Keratinocyte (primary cell): ENCODE measurements around a stretch of chr11.

GRCh38 chr11:43984268-43984657 is 41.8 kb downstream of the C11orf96 start:
CAGE:
- cytosol, long polyA minus RNA = no peak
- cytosol, long polyA plus RNA = no peak
- long polyA plus RNA = no peak
- nucleus, long polyA minus RNA = no peak
- nucleus, long polyA plus RNA = no peak

GRCh38 chr11:44037343-44037709 is 10.5 kb upstream of the ACCSL start:
CAGE:
- cytosol, long polyA minus RNA = no peak
- cytosol, long polyA plus RNA = no peak
- long polyA plus RNA = no peak
- nucleus, long polyA minus RNA = no peak
- nucleus, long polyA plus RNA = no peak

DNA sequence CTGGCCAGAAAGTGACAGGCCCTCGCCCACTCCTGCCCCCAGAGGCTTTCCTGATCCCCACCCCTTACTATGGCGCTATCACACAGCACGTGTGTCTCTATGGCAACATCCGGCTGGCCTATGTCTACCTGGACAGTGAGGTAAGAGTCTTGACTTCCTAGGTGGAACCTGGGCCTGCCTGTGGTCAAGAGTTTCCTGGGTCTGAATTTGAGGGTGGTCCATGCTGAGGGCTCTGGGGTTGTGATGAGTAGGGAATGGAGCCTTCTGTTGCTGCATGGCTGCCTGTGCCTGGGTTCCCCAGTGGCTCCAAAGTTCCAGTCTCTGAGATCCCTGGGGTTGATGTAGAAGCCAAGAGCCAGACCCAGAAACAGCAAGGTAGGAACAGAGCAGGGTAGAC is 11.2 kb downstream of the ACCS start:
CAGE:
- cytosol, long polyA minus RNA = no peak
- cytosol, long polyA plus RNA = no peak
- long polyA plus RNA = no peak
- nucleus, long polyA minus RNA = no peak
- nucleus, long polyA plus RNA = no peak

DNA sequence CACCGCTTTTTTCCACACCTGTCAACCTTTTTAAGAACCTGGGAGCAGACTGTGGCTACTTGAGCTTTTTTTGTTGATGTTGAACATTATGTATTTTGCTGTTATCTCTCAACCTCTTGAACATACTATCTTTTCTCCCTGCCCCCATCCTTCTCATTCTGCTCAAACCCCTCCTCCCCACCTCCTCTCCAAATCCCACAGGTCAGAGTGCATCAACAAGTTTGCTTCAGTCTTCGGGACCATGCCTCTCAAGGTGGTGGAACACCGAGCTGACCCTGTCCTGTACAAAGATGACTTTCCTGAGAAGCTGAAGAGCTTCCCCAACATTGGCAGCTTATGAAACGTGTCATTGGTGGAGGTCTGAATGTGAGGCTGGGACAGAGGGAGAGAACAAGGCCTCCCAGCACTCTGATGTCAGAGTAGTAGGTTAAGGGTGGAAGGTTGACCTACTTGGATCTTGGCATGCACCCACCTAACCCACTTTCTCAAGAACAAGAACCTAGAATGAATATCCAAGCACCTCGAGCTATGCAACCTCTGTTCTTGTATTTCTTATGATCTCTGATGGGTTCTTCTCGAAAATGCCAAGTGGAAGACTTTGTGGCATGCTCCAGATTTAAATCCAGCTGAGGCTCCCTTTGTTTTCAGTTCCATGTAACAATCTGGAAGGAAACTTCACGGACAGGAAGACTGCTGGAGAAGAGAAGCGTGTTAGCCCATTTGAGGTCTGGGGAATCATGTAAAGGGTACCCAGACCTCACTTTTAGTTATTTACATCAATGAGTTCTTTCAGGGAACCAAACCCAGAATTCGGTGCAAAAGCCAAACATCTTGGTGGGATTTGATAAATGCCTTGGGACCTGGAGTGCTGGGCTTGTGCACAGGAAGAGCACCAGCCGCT is 65.7 kb downstream of the ALX4 start:
CAGE:
- cytosol, long polyA minus RNA = no peak
- cytosol, long polyA plus RNA = no peak
- long polyA plus RNA = no peak
- nucleus, long polyA minus RNA = no peak
- nucleus, long polyA plus RNA = no peak

DNA sequence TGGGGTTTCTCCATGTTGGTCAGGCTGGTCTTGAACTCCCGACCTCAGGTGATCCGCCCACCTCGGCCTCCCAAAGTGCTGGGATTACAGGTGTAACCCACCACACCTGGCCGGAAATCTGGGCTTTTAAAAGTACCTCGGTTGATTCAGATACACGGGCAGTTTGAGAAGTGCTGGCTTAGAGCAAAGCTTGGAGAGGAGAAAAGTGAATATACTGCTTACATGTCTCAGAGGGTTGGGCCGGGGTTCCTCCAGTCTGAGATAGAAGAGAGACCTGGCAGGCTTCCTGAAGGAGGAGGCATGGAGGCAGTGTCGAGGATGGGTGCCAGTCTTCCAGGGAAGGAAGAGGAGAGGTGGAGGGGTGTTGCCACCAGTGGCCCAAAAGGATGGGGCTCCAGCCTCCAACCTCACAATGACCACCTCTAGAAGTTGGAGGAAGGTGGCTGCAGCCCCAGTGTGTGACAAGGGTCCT is 65.0 kb downstream of the CD82 start:
CAGE:
- cytosol, long polyA minus RNA = no peak
- cytosol, long polyA plus RNA = no peak
- long polyA plus RNA = no peak
- nucleus, long polyA minus RNA = no peak
- nucleus, long polyA plus RNA = no peak

DNA sequence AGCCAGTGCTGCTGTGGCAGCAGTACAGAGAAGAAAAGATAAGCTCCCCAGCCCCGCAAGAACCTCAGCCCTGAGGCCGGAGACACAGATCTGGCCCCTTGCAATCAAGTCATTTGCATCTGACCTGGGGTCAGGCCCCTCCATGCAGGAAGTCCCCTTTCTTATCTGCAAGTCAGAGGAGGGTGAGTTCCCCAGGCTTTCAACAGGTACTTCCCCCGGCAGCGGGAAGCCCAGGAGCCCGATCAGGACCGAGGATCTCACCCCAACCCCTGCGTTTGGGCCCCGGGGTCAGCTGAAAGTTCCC is 502 bp upstream of the TSPAN18 start:
CAGE:
- cytosol, long polyA minus RNA = no peak
- cytosol, long polyA plus RNA = no peak
- long polyA plus RNA = no peak
- nucleus, long polyA minus RNA = no peak
- nucleus, long polyA plus RNA = no peak

CAGE:
- cytosol, long polyA minus RNA = no peak
- cytosol, long polyA plus RNA = no peak
- long polyA plus RNA = no peak
- nucleus, long polyA minus RNA = no peak
- nucleus, long polyA plus RNA = no peak
These were observed 1.2 kb downstream of the TSPAN18 start for GRCh38 chr11:44727827-44728439.

DNA sequence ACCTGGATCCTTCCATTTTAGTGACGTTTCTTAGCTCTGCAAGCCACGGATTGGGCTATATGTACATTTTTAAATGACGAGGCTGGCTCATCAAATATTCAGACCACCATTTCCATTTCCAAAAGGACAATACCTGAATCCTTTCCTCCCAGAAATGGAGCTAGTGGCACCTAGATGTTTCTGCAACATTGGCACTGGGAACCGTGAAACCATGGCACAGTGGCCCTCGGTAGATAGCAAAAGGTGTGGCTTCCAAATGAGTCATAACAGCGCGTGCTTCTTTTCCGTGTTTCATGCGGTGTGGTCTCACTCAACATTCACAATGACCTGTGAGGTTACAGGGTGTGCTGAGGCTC is 67.5 kb downstream of the TP53I11 start:
CAGE:
- cytosol, long polyA minus RNA = no peak
- cytosol, long polyA plus RNA = no peak
- long polyA plus RNA = no peak
- nucleus, long polyA minus RNA = no peak
- nucleus, long polyA plus RNA = no peak

DNA sequence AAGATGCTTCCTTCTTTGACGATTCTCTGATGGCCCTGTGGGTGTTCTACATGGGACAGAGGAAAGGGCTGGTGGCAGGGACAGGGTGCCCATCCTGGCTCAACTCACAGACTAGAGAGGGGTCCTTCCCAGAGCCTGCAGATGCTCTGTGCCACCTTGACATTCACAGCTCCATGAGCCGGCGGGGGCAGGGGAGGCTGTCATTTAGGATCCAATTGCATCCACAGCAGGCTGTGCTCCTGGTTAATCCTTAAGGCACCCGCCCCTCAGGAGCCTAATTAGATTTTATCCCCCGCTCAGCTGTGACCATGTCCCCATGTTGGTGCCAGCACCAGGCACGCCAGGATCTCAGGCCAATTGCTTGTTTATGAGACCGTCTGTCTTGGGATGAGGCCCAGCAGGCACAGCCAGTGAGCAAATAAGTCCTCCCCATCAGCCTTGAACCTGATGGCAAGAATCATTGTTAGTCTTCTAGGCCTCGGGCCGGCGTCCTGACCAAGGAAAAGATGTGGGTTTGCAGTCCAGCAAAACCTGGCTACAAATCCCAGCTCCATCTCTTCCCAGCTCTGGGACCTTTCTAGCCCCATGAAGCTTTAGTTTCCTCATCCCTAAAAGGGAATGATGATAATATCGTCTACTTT is 57.5 kb downstream of the TP53I11 start:
CAGE:
- cytosol, long polyA minus RNA = no peak
- cytosol, long polyA plus RNA = no peak
- long polyA plus RNA = no peak
- nucleus, long polyA minus RNA = no peak
- nucleus, long polyA plus RNA = no peak

CAGE:
- cytosol, long polyA minus RNA = no peak
- cytosol, long polyA plus RNA = no peak
- long polyA plus RNA = no peak
- nucleus, long polyA minus RNA = no peak
- nucleus, long polyA plus RNA = no peak
These were observed 7.4 kb downstream of the TP53I11 start for GRCh38 chr11:44943046-44943907.

DNA sequence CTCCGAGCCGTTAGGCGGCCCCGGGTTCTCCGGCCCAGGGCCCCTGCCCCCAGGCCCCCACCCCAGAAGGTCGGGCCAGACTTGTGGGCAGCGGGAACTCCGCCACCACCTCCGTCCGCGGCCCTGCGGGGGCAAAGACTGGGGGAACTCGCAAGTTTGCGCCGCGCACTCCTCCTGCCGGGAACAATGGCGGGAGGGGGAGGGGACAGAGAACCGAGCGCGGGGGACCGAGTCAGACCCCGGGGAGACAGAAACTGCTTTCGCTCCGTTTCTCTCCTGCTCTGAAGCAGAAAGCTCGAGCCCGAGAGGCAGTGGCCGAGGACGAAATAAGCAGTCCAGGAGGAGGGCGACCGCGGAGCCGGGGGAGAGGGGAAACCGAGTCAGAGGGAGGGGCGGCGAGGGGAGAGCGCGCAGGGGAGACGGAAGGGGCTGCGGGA is 644 bp downstream of the TP53I11 start:
CAGE:
- cytosol, long polyA minus RNA = no peak
- cytosol, long polyA plus RNA = no peak
- long polyA plus RNA = no peak
- nucleus, long polyA minus RNA = no peak
- nucleus, long polyA plus RNA = no peak

DNA sequence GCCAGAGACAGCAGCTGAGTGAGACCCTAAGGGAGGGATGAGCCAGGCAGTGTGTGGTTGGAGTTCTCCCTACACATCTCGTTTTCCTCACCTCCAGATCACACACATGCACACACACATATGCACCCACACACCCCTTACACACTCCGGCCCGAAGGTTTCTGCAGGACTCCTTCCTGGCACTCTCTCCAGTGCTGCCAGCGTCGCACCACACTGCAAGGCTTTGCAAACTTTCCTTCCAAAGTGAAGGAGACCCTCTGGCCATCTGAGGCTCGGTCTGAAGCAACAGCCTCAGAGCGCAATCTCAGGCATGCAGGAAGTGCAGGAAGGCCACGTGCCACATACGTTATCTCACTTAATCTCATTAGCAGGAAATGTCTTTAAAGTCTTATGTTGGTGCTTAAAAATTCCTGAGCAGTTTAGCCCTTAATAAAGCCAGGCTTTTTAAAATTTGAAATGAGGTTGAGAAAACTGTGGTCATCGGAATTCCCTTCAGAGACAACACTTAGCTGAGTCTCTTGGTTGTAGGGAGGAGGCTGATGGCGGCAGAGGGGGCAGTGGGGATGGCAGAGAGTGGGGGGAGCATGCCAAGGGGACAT is 27.0 kb upstream of the TP53I11 start:
CAGE:
- cytosol, long polyA minus RNA = no peak
- cytosol, long polyA plus RNA = no peak
- long polyA plus RNA = no peak
- nucleus, long polyA minus RNA = no peak
- nucleus, long polyA plus RNA = no peak

GRCh38 chr11:45021594-45022449 is 71.1 kb upstream of the TP53I11 start:
CAGE:
- cytosol, long polyA minus RNA = no peak
- cytosol, long polyA plus RNA = no peak
- long polyA plus RNA = no peak
- nucleus, long polyA minus RNA = no peak
- nucleus, long polyA plus RNA = no peak

CAGE:
- cytosol, long polyA minus RNA = no peak
- cytosol, long polyA plus RNA = no peak
- long polyA plus RNA = no peak
- nucleus, long polyA minus RNA = no peak
- nucleus, long polyA plus RNA = no peak
These were observed 75.3 kb upstream of the TP53I11 start for GRCh38 chr11:45025618-45026821.

DNA sequence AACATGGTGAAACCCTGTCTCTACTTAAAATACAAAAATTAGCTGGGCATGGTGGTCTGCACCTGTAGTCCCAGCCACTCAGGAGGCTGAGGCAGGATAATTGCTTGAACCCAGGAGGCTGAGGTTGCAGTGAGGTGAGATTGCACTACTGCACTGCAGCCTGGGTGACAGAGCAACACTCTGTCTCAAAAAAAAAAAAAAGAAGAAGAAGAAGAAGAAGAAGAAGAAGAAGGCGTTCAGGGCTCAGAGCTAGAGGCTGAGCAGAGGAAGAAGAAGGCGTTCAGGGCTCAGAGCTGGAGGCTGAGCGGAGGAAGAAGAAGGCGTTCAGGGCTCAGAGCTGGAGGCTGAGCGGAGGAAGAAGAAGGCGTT is 45.1 kb upstream of the PRDM11 start:
CAGE:
- cytosol, long polyA minus RNA = no peak
- cytosol, long polyA plus RNA = no peak
- long polyA plus RNA = no peak
- nucleus, long polyA minus RNA = no peak
- nucleus, long polyA plus RNA = no peak

DNA sequence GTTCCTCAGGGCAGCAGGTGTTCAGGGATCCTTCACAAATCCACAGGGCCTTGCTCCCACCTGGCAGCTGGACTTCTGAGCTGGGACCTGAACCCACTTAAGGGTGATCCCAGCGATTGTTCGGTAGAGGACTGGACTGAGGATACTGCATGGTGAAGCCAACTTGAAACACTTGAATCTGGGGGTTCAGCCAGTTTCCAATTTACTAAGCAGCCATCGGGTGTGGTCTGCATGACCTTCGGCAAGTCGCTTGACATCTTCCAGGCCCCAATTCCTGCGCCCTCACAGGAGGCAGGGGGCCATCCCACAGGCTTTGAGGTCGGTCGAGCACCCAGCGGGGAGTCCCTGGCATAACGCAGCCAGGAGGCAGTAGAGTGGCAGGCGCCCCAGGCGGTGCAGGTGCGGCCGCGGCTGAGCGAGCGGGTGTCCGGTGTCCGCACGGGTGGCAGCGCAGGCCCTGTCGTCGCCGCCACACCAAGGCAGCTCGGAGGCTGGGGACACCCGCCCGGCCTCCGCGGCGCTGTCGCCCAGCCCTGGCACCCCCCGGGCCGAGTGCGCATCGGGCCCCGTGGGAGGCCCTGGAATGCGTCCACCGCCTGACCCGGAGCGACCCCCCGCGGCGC is 33.6 kb downstream of the PRDM11 start:
CAGE:
- cytosol, long polyA minus RNA = no peak
- cytosol, long polyA plus RNA = no peak
- long polyA plus RNA = no peak
- nucleus, long polyA minus RNA = no peak
- nucleus, long polyA plus RNA = no peak

DNA sequence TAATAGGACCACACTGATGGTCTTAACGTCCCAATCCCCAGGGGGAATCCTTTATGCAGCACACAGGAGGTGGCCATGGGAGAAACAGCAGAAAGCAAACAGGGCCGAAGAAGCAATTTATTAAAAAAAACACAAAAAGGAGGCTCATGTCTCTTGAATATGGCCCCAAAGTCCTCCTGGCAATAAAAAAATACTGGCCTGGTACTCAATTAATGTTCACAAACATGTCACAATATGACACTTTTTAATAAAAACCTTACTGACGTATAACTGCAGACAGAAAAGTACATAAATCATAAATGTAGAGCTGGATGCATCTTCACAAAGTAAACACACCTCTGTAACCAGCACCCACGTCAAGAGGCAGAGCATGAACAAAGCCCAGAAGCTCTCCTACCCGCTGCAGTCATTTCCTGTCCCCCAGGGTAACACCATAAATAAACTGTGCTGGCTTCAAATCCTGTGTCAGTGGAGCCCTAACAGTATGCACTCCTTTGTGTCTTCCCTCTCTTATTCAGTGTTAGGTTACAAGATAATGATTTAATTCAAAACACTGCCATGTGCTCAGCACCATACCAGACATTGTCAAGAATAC is 5.8 kb downstream of the SYT13 start:
CAGE:
- cytosol, long polyA minus RNA = no peak
- cytosol, long polyA plus RNA = no peak
- long polyA plus RNA = no peak
- nucleus, long polyA minus RNA = no peak
- nucleus, long polyA plus RNA = no peak

DNA sequence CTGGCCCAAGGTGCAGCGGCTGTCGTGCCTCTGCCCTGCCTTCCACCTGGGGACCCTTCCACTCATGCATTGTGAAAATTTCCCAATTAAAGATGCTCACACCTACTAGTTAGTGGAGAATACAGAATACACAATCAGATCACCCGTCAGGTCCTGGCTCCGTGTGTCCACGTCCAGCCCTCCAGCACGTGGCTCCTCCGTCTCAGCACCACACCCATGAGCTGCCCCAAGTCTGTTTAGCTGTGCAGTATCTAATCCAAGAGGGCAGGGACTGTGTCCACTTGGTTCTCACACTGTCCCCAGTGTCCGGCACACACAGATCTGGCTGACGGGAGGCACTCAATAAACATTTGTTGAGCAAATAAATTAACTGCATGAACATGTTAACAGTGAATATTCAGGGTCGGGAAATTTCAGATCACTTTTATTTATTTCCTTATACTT is 110.9 kb downstream of the CHST1 start:
CAGE:
- cytosol, long polyA minus RNA = no peak
- cytosol, long polyA plus RNA = no peak
- long polyA plus RNA = no peak
- nucleus, long polyA minus RNA = no peak
- nucleus, long polyA plus RNA = no peak

CAGE:
- cytosol, long polyA minus RNA = no peak
- cytosol, long polyA plus RNA = no peak
- long polyA plus RNA = no peak
- nucleus, long polyA minus RNA = no peak
- nucleus, long polyA plus RNA = no peak
These were observed 68.4 kb upstream of the SLC35C1 start for GRCh38 chr11:45736358-45737064.

GRCh38 chr11:45885980-45887034 is 856 bp downstream of the MAPK8IP1 start:
CAGE:
- cytosol, long polyA minus RNA = no peak
- cytosol, long polyA plus RNA = no peak
- long polyA plus RNA = no peak
- nucleus, long polyA minus RNA = no peak
- nucleus, long polyA plus RNA = no peak